HT-29 (cell line): Measurements from ENCODE around the genes BTBD9 and UNC5CL.

DNA sequence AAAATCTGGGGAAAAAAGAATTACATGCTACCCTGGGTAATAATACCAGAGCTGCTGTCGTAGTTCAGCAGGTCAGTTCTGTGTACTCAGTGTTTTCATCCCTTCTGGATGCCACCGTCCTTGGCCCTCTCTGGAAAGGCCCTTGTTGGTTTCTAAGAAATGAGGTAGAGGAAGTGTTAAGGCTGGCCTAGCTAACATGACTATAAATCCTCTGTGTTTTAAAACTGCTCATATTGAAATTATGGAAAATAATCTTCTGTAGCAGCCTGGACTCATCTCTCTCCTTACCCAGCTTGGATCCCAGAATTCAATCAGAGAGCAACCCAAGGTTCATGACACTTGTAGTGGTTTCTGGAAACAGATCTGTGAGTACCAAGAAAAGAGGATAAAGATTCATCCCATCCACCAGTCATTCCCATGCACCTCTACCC, 328.8 kb downstream of the ZFAND3 start:
- RAMPAGE, long total RNA = no peak

DNA sequence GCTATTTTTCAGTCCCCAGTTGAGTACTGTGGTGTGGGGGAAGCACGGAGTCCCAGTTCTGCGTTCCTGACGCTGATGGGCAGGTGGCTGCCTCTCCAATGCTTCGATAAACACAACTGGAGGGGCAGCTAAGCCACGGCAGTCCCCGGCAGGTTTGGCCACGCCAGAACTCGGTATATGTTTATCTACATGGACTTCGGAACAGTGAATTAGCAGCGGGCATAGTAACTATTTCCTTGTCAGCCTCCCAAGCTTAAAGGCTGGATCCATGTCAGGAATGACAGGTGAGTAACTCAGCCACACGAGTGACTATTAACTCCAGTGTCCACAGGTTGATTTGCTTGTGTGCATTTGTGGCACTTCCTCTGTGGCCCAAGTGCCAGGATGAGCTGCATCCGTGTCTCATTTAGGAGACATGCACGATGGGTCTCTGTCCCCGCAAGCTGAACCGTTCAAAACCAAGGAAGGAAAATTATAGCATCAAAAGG, 354.5 kb downstream of the ZFAND3 start:
- RAMPAGE, long total RNA = no peak

DNA sequence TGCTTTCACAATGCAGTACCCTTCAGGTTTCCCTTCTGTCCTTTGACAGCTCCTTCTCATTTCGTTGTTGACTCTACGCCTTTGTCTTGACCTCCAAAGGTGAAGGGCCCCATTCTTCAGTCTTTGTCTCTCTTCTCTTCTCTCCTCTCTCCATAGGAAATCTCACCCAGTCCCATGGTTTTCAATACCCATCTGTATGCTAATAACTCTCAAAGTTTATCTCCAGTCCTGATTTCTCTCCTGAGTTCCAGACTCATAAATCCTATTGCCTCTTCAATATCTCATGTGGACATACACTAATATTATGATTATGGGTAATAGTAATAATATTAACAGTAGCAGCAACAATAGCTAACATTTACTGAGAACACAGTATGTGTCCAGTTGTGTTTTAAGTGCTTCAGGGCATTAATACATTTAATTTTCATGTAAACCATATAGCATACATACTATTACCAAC, 208.7 kb downstream of the BTBD9 start:
- RAMPAGE, long total RNA = no peak

GRCh38 chr6:38639444-38640512, at the start of gene BTBD9:
Gene BTBD9 (minus strand): TSS chr6:38639929.
- RAMPAGE, long total RNA = no peak

GRCh38 chr6:39207659-39208463, 21.4 kb downstream of the KCNK5 start:
- RAMPAGE, long total RNA = no peak

DNA sequence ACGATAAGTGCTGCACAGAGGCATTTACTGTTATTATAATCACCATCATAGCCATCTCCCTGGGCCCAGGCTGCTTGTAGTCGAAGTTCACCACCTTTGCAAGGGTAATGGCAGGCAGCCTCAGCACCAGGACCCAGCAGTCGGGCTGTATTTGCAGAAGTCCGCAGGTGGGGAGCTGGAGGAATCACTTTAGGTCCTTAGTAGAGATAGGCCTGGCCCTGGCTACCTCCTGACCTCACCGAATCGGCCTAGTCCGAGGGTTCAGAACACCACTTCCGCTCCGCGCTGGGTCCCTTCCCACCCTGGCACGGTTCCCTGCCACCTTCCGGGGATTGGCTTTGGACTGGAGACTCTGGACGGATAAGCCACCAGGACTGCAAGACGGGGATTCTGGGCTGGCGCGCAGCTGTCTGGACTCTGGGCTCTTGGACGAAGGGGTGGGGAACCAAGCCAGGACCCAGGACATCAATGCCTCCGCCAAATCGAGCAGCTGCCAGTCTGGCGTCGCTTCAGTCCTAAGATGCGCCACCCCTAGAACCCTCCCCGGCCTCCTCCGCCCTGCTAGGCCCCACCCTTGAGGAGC, 1.4 kb downstream of the KCNK17 start:
- RAMPAGE, long total RNA = no peak

- RAMPAGE, long total RNA = no peak
These were observed 855 bp downstream of the DAAM2 start for GRCh38 chr6:39792797-39793664.

GRCh38 chr6:39803885-39804390, 11.8 kb downstream of the DAAM2 start:
- RAMPAGE, long total RNA = no peak

DNA sequence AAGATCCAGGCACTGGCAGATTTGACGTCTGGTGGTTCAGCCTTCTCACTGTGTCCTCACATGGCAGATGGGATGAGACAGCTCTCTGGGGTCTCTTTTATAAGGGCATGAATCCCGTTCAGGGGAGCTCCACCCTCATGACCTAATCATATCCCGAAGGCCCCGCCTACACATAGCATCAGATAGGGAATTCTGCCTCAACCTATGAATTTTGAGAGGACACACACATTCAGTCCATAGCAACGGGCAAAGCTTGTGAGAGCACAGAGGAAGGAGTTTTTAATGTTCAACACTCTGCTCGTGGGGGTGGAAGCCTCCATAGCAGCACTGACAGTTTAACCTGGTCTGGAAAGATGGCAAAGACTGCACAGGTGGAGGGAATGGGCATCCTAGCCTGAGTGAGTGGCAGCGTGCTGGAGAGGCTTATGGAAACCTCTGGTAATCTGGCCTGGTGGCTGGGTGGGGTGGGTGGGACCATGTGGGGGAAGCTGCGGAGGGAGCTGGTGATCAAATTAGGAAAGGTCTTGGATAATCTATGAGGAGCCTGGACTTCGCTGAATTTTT, 27.6 kb downstream of the DAAM2 start:
- RAMPAGE, long total RNA = no peak

- RAMPAGE, long total RNA = no peak
These were observed 56.2 kb downstream of the MOCS1 start for GRCh38 chr6:39878054-39878468.

DNA sequence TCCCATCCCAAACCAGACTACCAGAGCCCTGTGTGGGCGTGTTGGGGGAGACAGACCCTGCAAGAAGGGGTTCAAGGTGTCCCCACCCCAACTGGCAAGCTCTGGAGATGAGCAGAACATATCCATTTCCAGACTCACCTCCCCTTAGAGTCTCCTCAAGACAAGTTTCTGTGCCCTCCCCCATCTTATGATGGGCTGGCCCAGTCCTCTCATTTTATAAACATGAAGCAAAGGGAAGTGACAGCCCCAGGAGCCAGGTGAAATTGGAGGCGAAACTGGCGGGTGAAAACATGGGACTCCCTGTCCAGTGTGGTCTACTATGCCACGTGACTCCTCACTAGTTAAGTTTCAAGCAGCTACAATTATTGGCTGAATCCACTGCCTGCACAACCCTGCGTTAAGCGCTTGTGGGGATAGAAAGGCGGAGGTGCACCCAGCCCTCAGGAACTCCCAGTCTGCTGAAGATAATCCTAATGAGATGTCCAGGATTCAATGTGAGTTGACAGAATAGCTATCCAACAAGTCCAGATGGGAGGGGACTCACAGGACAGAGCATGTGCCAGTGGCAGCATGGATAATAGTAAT, 2.0 kb downstream of the MOCS1 start:
- RAMPAGE, long total RNA = no peak

DNA sequence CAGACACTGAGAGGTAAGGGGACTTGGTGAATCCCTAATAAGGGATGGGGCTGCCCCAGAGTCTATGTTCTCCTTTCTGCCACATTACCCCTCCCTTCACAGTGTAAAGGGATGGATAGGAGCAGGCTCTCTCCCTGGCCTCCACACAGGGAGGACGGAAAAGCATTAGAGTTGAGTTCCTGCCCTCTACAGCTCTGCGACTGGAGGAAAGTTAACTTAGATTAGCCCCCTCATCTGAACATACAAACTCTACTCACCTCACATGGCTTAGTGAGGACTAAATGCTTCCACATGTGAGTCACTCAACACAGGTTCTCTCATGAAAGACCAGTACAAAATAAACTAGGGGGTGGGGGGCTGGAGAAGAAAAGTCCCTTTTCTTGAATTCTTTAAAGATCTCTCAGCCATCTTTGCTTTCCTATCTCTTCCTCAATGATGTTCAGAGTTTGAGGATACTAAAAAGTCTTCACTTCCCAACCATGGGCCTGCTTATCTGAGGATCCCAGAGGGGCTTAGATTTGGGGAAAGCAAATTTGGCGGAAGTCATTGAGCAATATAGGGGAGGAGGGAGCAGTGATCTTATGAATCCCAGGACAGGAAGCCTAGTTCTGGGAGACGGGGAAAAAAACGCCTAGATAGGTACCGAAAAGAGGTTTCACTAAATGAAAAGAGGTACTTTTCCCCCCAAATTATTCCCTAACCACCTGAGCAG, 1.2 kb downstream of the MOCS1 start:
- RAMPAGE, long total RNA = no peak

DNA sequence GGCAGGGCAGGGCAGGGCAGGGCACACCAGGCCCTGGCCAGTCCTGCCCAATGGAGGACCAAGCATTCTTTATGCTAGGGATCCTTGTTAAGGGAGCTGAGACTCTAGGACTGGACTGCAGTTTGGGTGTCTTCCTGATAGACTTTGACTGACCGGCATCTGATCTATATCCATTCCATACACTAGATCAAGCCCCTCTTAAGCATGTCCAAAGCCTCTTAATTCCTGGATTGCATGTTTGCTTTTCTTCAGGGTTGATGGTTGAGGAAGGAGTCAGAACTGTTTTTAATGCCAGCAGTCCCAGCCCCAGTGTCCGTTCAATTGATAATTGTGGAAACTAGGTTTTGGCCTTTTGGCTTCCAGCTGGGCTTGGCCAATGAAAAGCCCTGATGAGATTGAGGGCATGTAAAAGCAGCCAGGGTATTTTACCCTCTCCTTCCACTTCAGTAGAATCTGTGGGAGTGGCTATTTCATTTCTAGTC, 175.0 kb upstream of the MOCS1 start:
- RAMPAGE, long total RNA = no peak

DNA sequence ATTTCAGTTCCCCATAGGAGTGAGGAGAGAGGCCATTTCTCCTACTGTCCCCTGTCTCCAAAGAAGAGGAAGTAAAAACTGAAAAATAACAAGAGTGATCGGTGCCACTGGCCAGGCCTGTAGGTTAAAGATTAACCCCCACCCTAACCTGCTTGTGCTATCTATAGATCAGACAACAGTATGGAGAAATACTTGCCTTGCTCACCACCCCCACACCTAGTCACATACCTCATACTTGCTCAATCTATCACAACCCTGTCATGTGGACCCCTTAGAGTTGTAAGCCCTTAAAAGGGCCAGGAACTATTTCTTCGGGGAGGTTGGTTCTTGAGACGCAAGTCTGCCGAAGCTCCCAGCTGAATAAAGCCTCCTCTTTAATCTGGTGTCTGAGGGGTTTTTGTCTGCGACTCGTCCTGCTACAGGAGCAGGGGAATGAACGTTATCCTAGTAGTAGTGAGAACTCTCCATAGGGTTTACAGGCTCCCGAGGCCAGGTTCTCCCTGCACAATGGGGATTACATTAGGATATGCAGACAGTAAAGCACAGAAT, 204.2 kb upstream of the MOCS1 start:
- RAMPAGE, long total RNA = no peak

DNA sequence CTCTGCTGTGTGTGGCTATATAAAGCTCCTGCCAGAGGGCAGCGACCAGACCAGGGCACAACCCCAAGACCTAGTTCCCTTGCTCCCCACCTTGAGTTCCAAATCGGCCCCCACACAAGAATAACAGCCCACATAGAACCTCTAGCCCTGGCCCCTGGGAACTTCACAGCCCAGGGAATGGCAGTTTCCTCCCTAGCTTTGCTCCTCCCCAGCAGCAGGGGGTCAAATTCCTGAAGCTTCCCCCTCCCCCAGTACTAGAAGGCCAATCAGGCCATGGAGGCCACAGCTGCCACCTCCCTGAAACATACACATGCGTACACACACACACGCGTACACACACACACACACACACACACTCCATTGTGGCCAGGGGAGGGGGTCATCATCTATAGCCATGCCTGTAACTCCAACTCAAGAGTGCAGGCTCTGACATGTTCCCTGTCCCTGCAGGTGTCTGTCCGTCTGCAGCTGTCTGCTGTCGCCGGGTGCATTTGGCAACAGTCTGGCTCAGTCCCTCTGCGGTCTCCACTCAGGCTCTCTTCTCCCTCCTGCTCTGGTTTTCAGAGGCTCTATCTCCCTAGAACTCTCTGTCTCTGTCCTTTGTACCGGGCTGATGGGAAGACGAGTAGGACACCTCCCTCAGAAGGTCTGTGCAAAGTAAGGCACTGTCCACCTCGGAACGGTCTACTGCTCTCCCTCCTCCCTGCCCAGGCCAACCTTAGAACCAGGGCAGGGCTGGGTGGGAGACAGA, 1.5 kb downstream of the LRFN2 start:
- RAMPAGE, long total RNA = no peak

DNA sequence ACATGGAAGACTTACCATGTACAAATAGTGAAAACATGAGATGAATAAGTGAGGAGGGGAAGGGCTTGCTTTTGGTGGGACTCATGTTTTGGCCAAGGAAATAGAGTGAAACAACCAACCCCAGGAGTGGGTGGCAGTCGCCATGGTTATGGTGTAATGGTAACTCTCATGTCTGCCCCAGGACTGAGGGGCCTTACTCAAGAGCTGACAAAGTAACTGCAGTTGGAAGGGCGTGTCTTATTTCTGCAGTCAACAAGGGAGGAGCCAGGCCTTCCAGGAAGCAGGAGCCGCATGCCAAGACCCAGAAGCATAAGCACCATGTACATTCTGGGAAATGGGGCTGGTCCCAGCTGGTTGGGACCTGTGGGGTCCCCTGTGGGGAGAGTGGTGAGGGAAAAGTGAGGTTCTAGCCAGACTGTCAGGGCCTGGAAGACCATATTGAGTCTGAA, 108.4 kb downstream of the UNC5CL start:
- RAMPAGE, long total RNA = no peak

DNA sequence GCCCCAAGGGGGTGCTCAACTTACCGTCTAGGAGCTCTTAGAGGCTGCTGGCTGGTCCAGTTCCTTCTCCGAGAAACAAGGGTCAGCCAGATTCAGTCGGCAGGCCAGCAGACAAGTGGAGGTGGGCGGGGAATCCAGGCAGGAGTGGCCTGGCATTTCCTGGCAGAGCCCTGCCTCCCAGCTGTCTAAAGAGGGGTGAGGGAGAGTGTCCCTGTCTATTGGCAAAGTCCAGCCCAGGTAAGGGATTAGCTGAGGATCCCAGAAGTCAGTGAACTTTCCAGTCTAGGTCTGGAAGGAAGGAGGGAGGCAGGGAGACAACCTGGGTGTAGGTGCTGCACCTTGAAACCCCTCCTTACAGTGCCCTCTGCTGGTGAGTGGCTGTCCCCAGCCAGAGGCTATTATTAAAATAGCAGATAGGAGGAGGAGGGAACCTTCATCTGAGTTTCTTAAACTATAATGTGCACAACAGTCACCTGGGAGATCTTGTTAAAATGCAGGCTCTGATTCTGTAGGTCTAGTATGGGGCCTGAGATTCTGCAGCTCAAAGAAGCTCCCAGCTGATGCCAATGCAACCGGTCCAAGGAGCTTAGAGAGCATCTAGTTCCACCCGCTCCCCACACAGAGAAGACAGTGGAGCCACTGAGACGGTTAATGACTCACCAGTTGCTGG, at the start of gene UNC5CL:
UNC5CL (minus strand) TSS at position 84 of the 670 bp plus-strand sequence.
- RAMPAGE, long total RNA = no peak

DNA sequence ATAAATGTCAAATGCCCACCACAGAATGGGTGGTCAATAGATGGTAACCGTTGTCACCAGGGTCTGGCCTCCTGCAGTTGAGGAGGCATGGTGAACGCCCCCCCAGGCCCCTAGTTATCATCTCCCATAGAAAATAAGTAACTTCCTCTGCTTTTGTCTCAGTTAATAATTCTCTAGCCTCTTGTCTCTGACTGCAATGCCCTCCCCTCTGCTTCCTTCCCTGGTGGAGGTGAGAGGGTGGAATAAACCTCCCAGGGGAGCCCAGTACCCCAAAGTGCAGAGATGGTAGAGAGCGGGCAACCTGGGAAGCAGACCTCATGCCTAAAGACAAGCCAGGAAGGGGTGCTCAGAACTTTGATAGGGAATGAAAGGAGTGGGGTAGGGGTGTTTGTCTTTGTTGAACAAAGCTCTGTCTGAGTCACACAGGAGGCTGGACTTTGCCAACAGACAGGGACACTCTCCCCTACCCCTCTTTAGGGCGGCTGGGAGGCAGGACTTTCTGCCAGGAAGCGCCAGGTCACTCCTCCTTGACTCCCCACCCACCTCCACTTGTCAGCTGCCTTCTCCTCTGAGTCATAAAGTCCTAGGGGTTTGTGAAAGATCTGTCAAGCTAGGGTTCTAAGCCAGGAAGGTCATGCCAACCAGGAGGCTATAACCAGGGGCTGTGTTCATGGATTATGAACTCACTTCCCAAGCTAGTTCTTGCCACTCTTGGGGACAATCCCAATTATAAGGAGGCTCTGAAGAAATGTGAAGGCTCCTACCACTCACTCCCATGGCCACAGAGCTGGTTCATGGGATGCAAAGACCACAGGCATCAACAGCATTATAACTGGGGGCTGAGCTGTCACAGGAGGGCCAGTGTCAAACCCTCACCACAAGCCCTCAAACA, 1.5 kb upstream of the UNC5CL start:
- RAMPAGE, long total RNA = no peak

- RAMPAGE, long total RNA = no peak
These were observed 1.1 kb upstream of the TSPO2 start for GRCh38 chr6:41041157-41041594.

DNA sequence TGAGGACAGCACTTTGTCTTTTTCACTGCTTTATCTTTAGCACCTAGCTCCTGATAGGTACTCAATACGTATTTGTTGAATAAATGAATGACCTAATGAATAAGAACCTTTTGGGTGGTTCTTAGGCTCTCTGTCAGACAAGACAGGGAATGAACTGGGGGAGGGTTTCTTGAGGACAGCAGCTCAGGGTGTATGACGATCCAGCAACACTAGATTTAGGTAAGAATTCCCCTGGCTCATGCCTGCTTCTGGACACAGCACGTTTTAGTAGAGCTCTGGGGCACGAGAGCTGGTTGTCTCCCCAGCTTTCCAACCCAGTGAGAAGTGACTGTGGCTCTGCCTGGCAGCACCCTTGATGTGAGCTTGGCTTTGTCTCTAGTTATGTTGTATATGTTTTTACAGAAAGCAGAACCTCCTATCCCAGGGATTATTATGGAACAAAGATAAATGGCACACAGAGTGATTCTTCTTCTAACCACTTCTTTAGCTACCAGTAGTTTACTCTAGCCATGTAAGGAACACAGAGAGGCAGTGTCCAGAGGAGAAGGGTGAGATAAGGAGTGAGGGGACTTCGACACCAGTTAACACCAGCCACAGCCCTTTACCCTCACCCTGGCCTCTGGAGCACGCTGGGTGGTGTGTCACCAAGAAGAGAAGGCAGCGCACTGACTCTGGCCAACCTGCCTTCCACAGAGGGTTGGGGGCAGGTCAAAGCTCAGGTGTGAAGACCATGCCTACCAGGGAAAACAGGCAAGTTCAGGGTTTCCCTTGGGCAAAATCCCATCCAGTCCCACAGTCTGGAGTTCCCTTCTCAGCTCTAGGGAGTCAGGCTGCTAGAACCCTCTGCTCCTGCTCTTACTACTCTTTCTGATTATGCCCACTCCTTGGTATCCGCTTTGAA, 3.9 kb downstream of the APOBEC2 start:
- RAMPAGE, long total RNA = no peak